Placental epithelial cell (primary cell): ENCODE results near the genes ALDH1A2 and ADAM10.

DNA sequence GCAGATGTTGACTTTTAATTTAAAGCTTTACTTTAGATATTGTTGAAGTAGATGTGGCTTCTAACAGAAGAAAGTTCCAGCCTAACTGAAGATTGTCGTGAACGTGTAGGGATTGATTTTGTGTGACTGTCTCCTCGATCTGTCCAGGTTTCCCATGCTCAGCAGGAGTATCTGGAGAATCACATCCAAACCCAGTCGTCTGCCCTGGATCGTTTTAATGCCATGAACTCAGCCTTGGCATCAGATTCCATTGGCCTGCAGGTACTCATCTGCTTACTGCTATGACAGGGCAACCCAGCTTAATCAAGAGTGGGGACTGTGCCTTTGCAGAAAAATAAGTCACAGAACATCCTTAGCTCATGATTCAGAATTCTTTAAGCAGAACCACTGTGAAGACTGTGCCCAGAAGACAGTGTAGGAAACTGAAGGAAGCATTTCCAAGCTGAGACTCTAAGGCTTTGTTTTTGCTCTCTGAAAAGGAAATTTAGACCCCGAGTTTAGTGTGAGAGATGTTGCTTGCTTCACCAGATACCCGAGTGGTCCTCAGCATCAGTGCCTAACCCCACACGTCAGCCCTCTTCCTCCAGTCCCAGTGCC lies 34.0 kb downstream of the MYZAP start:
- CAGE, long polyA plus RNA: no peak

- CAGE, long polyA plus RNA: no peak
Measured at GRCh38 chr15:58065389-58066317, at the start of gene ALDH1A2. Gene ALDH1A2 (minus strand): TSS chr15:58065711.

DNA sequence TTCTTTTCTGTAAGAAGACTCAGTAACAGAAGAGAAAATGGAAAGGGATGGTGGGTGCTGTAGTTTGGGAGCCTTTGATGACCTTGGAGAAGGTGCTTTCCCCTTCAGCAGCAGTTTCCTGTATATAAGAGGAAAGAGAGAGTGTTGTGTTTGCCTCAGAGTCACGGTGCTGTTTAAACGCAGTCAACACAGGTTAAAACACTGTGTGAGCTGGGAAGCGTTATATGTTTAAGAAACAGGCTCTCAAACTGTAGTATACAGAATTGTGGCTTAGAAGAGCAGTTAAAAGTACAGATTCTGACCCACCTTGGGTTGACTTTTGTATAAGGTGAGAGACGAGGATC lies 111.8 kb downstream of the AQP9 start:
- CAGE, long polyA plus RNA: no peak

GRCh38 chr15:58260164-58260997 lies 122.2 kb downstream of the AQP9 start:
- CAGE, long polyA plus RNA: no peak

DNA sequence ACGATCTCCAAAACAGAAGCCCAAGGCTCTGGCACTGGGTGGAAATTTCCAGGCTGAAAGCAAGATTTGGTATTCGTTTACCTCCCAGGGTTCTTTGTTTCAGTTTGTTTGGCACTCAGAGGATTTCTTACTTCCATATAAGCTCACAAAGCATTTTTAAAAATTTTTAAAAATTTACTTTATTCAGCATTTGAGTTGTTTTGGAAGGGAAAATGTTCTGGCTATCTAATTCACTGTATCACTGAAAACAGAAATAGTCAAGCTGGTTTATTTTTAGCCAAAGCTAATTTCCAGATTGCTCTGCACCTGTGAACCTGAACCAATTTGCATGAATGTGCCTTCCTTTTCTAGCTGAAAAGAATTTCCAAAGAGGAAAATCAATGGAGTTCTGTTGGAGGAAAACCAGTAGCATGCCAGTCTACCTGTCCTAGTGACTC lies 134.2 kb upstream of the LIPC start:
- CAGE, long polyA plus RNA: no peak

DNA sequence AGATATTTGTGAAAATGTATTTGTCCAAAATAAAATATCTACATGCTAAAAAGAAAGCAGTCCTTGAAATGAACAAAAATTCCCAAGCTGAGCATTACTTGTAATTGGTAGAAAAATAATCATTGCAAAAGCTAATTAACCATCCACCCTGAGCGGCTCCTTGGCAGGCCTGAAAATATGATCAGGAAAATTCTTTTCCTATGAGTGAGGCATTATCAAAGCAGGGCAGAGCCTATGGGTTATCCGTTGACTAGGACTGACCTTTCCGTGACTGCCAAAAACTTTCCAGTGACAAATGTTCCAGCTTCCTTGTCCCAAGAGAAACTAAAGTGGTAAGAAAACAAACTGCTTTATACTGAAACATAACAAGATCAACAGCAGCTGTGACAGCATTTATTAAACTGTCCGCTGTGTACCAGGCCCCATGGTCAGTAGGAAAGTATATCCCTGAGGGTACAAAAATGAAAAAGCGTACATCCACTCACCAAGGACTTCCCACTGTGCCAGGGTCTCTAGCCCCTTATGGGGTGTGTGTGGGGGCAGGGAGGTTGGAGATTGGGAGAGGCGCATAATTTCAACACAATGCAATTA lies 8.4 kb downstream of the LIPC start:
- CAGE, long polyA plus RNA: no peak

- CAGE, long polyA plus RNA: no peak
Measured at GRCh38 chr15:58476772-58477111, 45.0 kb downstream of the LIPC start.

GRCh38 chr15:58528357-58528664 lies 96.5 kb downstream of the LIPC start:
- CAGE, long polyA plus RNA: no peak

GRCh38 chr15:58575111-58575614 lies 143.4 kb downstream of the LIPC start:
- CAGE, long polyA plus RNA: no peak

DNA sequence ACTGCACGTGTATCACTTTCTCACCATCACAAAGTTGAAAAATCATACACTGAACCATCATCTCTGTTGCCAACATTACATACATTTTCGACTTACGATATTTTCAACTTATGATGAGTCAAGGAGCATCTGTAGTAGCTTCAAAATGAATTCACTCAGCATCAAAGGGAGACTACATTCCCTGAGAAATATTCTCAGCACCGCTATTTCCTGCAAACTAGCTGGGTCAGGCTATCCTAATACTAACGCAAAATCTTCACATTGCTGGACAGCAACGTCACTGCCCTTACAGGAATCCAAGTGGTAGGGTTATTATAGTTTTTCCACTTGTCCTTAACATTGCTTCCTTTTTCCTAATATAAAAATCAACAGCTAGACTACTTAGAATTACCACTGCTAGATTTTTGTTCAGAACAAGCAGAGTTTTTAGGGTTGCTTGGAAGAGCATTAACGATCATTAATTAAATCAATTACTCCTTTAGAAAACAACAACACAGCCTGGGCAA lies 7.1 kb downstream of the ADAM10 start:
- CAGE, long polyA plus RNA: no peak

DNA sequence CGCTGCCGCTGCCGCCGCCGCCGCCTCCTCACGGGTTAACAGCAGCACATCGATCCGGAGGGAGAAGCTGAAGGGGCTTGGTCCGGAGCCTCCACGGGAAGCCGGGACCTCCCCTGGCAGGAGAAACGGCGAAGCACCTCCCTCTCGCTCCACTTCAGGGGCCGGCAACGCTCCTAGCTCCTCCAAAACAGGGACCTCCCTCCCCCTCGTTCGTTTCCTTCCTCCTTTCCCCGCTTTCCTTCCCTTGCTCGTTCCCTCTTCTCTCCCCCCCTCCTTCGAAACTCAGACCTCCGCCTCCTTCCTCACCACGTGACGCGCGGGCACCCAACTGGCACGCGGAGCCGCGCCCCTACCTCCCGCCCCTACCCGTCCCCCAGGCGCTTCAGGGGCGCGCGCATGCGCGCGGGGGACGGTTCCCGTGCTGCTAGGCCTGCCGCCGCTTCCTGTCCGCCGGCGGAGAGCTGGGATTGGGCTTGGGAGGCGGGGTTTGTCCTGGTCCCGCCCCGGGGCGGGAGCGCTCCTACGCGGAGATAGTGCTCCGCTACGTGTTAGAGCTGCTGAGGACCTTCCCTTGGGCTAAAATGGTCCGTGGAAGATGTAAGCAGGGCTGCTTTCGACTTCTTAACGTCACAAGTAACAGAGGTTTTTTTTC lies at the start of gene ADAM10:
TSS of gene ADAM10 (minus strand) at position 169 of the 652 bp plus-strand sequence.
- CAGE, long polyA plus RNA: no peak

DNA sequence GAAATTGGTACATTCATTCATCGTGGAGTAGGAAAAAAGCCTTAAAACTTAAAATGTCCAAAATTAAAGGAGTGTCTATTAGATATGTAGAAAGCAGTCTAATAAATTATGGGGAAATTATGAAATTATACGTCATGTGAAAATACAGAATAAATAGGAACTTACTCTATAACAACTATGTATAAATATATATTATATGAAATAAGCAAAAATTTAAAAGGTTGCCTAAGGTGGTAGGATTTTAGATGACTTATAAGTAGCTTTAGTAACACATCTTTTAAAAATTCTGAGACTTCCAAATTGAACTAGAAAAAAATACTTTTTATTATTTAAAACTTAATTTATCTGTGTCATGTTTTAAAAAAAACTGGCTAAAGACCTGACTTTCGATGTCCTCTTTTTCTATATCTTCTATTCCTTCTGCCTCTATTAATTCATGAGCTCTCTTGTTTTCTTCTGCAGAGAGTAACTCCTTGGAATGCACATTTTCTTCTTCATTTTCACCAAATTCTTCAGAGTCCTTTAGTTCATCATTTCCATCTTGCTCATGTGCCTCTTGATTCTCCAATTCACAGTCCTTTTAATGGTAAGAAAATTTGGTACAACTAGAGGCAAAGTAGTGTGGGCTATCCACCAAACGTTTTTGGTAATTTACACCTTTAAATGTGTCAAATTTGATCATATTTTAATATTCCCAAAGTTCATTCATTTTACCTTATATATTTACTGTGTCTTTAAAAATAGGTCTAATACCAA lies 20.2 kb downstream of the SLTM start:
- CAGE, long polyA plus RNA: no peak

GRCh38 chr15:59158557-59159230 lies 47.9 kb upstream of the LDHAL6B start:
- CAGE, long polyA plus RNA: no peak

DNA sequence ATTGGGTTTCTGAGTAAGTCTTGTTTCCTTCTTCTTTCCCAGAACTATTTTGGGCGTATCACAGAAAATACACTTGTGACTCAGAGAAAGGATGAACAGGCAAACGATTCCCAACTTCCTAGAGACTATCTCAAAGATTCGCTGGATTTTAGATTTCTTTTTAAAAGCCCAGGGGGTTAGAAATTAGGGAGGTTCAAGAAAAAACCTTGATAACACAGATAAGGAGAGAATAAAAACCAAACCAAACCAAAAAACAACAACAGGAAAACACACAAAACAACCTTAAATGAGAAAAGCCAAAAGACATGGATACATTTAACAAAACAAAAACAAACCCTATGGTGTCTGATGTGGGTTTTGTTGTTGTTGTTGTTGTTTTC lies 31.0 kb upstream of the LDHAL6B start:
- CAGE, long polyA plus RNA: no peak

GRCh38 chr15:59199921-59200617 lies 6.6 kb upstream of the LDHAL6B start:
- CAGE, long polyA plus RNA: no peak

- CAGE, long polyA plus RNA: no peak
Measured at GRCh38 chr15:59294274-59295349, 78.1 kb downstream of the MYO1E start.

GRCh38 chr15:59537416-59537715 lies 74.2 kb upstream of the GCNT3 start:
- CAGE, long polyA plus RNA: no peak

- CAGE, long polyA plus RNA: no peak
Measured at GRCh38 chr15:59591138-59591872, 20.3 kb upstream of the GCNT3 start.

GRCh38 chr15:59593168-59593560 lies 18.4 kb upstream of the GCNT3 start:
- CAGE, long polyA plus RNA: no peak

DNA sequence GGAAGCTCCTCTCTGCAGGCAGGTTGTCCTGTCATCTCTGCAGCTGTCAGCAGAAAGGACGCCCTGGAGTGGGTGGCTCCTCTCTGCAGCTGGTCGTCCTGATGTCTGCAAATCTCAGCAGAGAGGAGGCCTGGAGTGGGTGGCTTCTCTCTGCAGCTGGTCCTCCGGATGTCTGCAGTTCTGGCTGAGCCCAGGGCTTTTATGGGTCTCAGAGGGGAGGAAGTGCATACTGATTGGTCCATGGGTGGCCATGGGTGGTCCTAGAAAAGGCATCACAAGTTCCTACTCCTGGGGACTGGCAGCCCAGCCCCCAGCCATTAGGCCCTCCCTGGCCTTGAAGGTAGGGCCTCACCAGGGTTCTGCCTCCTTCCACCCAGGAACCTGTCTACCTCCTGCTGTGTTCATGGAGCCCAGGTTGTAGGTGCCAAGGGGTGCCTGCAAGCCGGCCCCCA lies 102.7 kb upstream of the BNIP2 start:
- CAGE, long polyA plus RNA: no peak